ENCODE measurements around the genes POTEB, OR4M2 and NPAP1.

DNA sequence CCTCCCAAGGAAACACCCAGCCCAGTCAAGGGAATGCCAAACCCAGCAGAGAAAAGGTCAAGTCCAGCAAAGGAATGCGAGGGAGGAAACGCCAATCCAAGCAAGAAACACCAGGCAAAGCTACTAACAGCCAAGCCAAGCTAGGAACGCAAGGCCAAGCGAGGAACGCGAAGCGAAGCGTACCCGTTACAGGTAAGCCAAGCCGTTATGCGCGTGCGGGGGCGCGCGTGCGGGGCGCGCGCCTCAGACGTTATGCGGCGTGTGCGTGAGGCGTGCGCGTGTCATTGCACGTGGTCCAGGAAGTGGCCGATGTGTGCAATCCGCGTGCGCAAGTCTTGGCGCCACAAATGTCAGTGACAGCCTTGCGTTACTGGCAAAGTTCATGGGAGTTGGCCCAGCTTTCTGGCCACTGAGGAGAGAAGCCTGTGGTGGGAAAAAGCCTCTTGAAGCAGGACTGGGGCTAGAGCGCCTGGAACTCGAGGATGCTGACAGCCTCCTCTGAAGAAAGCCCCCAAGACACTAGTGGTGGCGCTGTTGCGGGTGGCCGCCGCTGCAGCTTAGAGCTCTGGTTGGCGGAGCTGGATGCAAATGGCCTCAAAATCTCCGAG, at the start of gene POTEB:
Gene POTEB, minus strand, starts transcription at position 243 of the 608 bp plus-strand sequence.
- RAMPAGE, long total RNA: no peak
- RRBS: no CpG with 5 or more reads among the region's 42 CpGs
PRO-cap:
- standard: no peak
- CoPRO, capped RNA only, 2 experiments: no peak in any of the 2 experiments
- CoPRO, capped and uncapped RNA, 2 experiments: no peak in any of the 2 experiments
- CoPRO, uncapped RNA only, 2 experiments: no peak in any of the 2 experiments
CAGE:
- cytosol, long polyA plus RNA: no peak
- long polyA plus RNA: no peak
- nucleolus, long total RNA: no peak
- nucleus, long polyA plus RNA: no peak

GRCh38 chr15:22080175-22080775, at the start of gene OR4M2:
Gene OR4M2, plus strand, starts transcription at chr15:22080527.
- RAMPAGE, long total RNA: no peak
- RRBS: no CpG with 5 or more reads among the region's 2 CpGs
PRO-cap:
- standard: no peak
- CoPRO, capped RNA only, 2 experiments: no peak in any of the 2 experiments
- CoPRO, capped and uncapped RNA, 2 experiments: no peak in any of the 2 experiments
- CoPRO, uncapped RNA only, 2 experiments: no peak in any of the 2 experiments
CAGE:
- cytosol, long polyA plus RNA: no peak
- long polyA plus RNA: no peak
- nucleolus, long total RNA: no peak
- nucleus, long polyA plus RNA: no peak

DNA sequence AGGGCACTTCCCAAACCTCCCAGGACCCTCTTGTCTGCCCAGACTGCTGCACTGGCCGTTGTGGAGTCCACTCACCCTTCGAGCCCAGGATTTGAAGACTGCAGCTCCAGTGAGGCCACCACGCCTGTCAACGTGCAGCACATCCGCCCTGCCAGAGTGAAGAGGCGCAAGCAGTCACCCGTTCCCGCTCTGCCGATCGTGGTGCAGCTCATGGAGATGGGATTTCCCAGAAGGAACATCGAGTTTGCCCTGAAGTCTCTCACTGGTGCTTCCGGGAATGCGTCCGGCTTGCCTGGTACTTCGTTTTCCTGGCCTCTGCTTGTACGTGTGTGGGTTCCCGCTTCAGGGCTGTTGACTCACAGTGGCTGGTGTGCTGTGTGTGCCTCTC, 114.2 kb downstream of the GOLGA6L22 start:
- RAMPAGE, long total RNA: no peak
- RRBS: no CpG with 5 or more reads among the region's 17 CpGs
PRO-cap:
- standard: no peak
- CoPRO, capped RNA only, 2 experiments: no peak in any of the 2 experiments
- CoPRO, capped and uncapped RNA, 2 experiments: no peak in any of the 2 experiments
- CoPRO, uncapped RNA only, 2 experiments: no peak in any of the 2 experiments
CAGE:
- cytosol, long polyA plus RNA: no peak
- long polyA plus RNA: no peak
- nucleolus, long total RNA: no peak
- nucleus, long polyA plus RNA: no peak

DNA sequence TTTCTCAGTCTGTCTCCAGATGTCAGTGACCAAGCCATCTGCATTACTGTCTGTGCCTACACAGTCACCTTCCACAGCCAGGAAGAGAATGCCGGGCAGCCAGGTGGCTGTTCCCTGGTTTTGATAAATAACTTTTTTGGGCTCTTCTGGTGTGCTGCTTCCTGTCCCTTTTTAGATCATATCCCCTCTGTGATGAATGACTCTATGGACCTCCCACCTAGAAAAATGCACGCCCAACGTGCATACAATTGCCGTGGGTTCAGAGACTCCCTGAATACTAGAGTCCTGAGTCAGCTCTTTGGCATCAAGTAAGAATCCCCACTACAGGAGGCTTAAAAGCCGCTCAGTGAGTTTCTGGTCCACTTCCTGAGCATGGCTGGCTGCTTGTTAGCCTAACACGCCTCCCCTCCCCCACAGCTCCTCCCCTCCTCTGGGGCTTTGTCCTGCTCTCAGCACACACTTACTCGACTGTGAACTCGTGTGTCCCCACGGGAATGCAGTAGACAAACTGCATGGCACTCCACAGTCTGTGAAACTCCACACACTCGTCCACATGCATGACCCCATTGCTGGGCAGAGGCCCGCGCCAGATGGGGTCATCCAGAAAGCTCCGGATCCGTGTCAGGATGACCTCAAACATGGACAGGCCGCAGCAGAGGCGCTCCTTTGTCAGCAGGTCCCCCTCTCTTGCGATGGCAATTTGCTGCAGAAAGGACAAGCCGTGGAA, 34.7 kb downstream of the NIPA2 start:
- RAMPAGE, long total RNA: no peak
- RRBS: no CpG with 5 or more reads among the region's 18 CpGs
PRO-cap:
- standard: no peak
- CoPRO, capped RNA only, 2 experiments: no peak in any of the 2 experiments
- CoPRO, capped and uncapped RNA, 2 experiments: no peak in any of the 2 experiments
- CoPRO, uncapped RNA only, 2 experiments: no peak in any of the 2 experiments
CAGE:
- cytosol, long polyA plus RNA: no peak
- long polyA plus RNA: no peak
- nucleolus, long total RNA: no peak
- nucleus, long polyA plus RNA: no peak

- RAMPAGE, long total RNA: no peak
- RRBS: no CpG with 5 or more reads among the region's 25 CpGs
PRO-cap:
- standard: no peak
- CoPRO, capped RNA only, 2 experiments: no peak in any of the 2 experiments
- CoPRO, capped and uncapped RNA, 2 experiments: no peak in any of the 2 experiments
- CoPRO, uncapped RNA only, 2 experiments: no peak in any of the 2 experiments
CAGE:
- cytosol, long polyA plus RNA: no peak
- long polyA plus RNA: no peak
- nucleolus, long total RNA: no peak
- nucleus, long polyA plus RNA: no peak
These were observed 54.4 kb downstream of the CYFIP1 start for GRCh38 chr15:22925632-22926298.

GRCh38 chr15:23397830-23398257, 43.3 kb downstream of the GOLGA8S start:
- RAMPAGE, long total RNA: no peak
- RRBS: no CpG with 5 or more reads among the region's 8 CpGs
PRO-cap:
- standard: no peak
- CoPRO, capped RNA only, 2 experiments: no peak in any of the 2 experiments
- CoPRO, capped and uncapped RNA, 2 experiments: no peak in any of the 2 experiments
- CoPRO, uncapped RNA only, 2 experiments: no peak in any of the 2 experiments
CAGE:
- cytosol, long polyA plus RNA: no peak
- long polyA plus RNA: no peak
- nucleolus, long total RNA: no peak
- nucleus, long polyA plus RNA: no peak

- RAMPAGE, long total RNA: no peak
- RRBS: no CpG with 5 or more reads among the region's 21 CpGs
PRO-cap:
- standard: no peak
- CoPRO, capped RNA only, 2 experiments: no peak in any of the 2 experiments
- CoPRO, capped and uncapped RNA, 2 experiments: no peak in any of the 2 experiments
- CoPRO, uncapped RNA only, 2 experiments: no peak in any of the 2 experiments
CAGE:
- cytosol, long polyA plus RNA: no peak
- long polyA plus RNA: no peak
- nucleolus, long total RNA: no peak
- nucleus, long polyA plus RNA: no peak
These were observed 110.5 kb upstream of the NDN start for GRCh38 chr15:23797375-23798186.

- RAMPAGE, long total RNA: no peak
- RRBS: no CpG with 5 or more reads among the region's 13 CpGs
PRO-cap:
- standard: no peak
- CoPRO, capped RNA only, 2 experiments: no peak in any of the 2 experiments
- CoPRO, capped and uncapped RNA, 2 experiments: no peak in any of the 2 experiments
- CoPRO, uncapped RNA only, 2 experiments: no peak in any of the 2 experiments
CAGE:
- cytosol, long polyA plus RNA: no peak
- long polyA plus RNA: no peak
- nucleolus, long total RNA: no peak
- nucleus, long polyA plus RNA: no peak
These were observed 169.8 kb upstream of the NDN start for GRCh38 chr15:23856898-23857398.

DNA sequence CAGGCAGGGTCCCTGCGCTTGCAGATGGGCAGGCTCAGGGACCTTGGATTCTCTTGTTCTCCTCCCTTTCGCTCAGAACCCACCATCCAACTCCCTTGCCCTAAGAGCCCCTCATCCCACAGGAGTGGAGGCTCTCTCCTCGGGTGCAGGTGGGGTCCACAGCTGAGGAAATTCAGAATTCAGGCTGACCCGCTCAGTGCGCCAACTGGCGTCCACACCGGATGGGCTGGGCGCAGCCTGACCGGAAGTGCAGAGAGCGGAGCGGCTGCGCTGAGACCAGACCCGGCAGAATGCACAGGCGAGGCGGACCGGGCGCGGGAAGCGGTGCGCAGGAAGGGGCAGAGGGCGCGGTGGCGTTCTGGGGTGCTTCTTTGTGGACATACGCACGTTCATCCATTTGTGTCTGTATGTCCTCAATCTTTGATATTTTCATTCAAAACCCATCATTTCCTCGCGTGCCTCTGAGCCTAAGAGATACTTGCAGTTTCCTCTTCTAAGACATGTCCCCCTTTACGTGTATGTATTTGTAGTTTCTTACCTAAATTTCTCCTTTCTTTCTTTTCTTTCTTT, 210.5 kb upstream of the NDN start:
- RAMPAGE, long total RNA: no peak
- RRBS: no CpG with 5 or more reads among the region's 28 CpGs
PRO-cap:
- standard: no peak
- CoPRO, capped RNA only, 2 experiments: no peak in any of the 2 experiments
- CoPRO, capped and uncapped RNA, 2 experiments: no peak in any of the 2 experiments
- CoPRO, uncapped RNA only, 2 experiments: no peak in any of the 2 experiments
CAGE:
- cytosol, long polyA plus RNA: no peak
- long polyA plus RNA: no peak
- nucleolus, long total RNA: no peak
- nucleus, long polyA plus RNA: no peak

DNA sequence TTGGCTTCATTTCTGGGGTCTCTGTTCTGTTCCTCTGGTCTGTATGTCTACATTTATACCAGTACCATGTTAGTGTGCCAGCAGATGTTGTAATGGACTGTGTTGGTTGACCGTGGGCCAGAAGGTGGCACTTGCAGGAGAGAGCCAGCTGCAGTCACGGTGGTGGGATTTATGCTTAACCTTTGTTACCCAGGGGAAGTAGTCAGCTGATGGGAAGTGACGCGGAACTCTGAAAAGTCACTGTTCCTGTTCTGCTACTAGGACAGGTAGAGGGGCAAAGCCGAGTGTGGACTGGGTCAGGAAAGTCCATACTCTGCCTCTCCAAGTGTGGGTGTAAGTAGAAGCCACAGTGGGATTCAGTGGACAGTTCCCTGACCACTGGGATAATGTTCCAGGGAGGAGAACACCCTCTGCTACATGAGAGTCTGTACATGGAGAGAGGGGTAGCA, 420.5 kb upstream of the NDN start:
- RAMPAGE, long total RNA: no peak
- RRBS: no CpG with 5 or more reads among the region's 5 CpGs
PRO-cap:
- standard: no peak
- CoPRO, capped RNA only, 2 experiments: no peak in any of the 2 experiments
- CoPRO, capped and uncapped RNA, 2 experiments: no peak in any of the 2 experiments
- CoPRO, uncapped RNA only, 2 experiments: no peak in any of the 2 experiments
CAGE:
- cytosol, long polyA plus RNA: no peak
- long polyA plus RNA: no peak
- nucleolus, long total RNA: no peak
- nucleus, long polyA plus RNA: no peak

DNA sequence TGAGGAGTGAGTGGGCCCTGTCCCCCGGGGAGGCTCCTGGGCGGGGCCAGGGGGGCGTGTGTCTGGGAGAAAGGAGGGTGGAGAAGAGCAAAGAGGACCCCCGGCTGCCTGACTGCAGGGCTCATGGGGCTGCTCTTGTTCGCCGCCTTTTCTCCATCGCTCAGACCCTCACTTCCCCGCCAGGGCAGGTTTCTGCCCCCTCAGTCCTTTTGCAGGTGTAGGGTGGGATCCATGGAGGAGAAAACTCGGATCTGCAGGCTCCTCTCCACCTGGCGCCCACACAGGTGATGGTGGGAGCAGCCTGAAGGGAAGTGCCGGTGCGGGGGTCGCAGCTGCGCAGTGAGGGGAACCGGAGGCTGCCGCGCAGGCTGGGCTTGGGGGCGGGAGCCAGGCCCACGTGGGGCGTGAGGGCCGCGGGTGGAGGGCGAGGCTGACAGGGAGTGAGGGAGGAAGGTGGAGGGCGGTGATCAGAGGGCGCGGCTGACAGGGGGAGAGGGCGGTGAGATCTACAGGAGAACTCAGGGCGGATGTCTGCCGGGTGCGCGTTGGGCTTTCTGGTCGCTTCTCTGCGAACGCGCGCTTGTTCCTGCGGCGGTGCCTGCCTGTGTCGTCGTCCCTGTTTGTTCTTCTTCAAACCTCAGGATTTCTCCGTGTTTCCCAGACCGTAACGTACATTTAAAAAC, 198.2 kb upstream of the NPAP1 start:
- RAMPAGE, long total RNA: no peak
- RRBS: 7% methylated on average over 3 of the region's 43 CpGs
PRO-cap:
- standard: no peak
- CoPRO, capped RNA only, 2 experiments: no peak in any of the 2 experiments
- CoPRO, capped and uncapped RNA, 2 experiments: no peak in any of the 2 experiments
- CoPRO, uncapped RNA only, 2 experiments: no peak in any of the 2 experiments
CAGE:
- cytosol, long polyA plus RNA: no peak
- long polyA plus RNA: no peak
- nucleolus, long total RNA: no peak
- nucleus, long polyA plus RNA: no peak

- RAMPAGE, long total RNA: no peak
- RRBS: 5% methylated on average over 19 of the region's 57 CpGs
PRO-cap:
- standard: no peak
- CoPRO, capped RNA only, 2 experiments: no peak in any of the 2 experiments
- CoPRO, capped and uncapped RNA, 2 experiments: no peak in any of the 2 experiments
- CoPRO, uncapped RNA only, 2 experiments: no peak in any of the 2 experiments
CAGE:
- cytosol, long polyA plus RNA: no peak
- long polyA plus RNA: no peak
- nucleolus, long total RNA: no peak
- nucleus, long polyA plus RNA: no peak
These were observed at the start of gene NPAP1 for GRCh38 chr15:24675518-24676215. Gene NPAP1, plus strand, starts transcription at chr15:24675775.

GRCh38 chr15:25099254-25099726, 144.5 kb downstream of the SNRPN start:
- RAMPAGE, long total RNA: no peak
- RRBS: no CpG with 5 or more reads among the region's 4 CpGs
PRO-cap:
- standard: no peak
- CoPRO, capped RNA only, 2 experiments: no peak in any of the 2 experiments
- CoPRO, capped and uncapped RNA, 2 experiments: no peak in any of the 2 experiments
- CoPRO, uncapped RNA only, 2 experiments: no peak in any of the 2 experiments
CAGE:
- cytosol, long polyA plus RNA: no peak
- long polyA plus RNA: no peak
- nucleolus, long total RNA: no peak
- nucleus, long polyA plus RNA: no peak

GRCh38 chr15:25503208-25503636, 64.4 kb upstream of the UBE3A start:
- RAMPAGE, long total RNA: no peak
- RRBS: no CpG with 5 or more reads among the region's 14 CpGs
PRO-cap:
- standard: no peak
- CoPRO, capped RNA only, 2 experiments: no peak in any of the 2 experiments
- CoPRO, capped and uncapped RNA, 2 experiments: no peak in any of the 2 experiments
- CoPRO, uncapped RNA only, 2 experiments: no peak in any of the 2 experiments
CAGE:
- cytosol, long polyA plus RNA: no peak
- long polyA plus RNA: no peak
- nucleolus, long total RNA: no peak
- nucleus, long polyA plus RNA: no peak

DNA sequence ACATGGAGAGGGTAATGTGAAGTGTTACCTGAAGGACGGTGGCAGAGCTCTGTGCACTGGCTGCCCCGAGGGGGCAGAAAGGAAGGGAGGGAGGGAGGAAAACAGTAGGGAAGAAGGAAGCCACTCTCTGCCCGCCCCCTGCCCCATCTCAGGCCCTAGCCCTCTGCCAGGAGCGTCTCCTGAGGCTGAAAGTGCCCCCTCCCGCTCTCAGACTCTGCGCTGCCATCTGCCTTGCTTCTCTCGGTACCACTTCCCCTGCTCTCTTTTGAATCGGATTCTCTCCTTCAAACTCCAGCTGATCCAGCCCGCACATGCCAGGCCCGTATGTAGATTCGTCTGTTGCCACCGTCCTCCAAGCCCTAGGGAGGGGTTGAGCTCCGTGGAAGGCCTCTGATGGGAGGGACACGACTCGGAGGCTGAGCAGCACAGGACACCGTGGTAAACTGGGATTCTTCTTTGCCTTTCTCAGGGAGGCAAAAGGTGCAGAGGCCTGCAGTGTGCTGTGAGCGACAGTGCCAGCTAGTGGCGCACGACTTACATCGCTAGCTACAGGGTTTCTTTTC, 70.6 kb upstream of the ATP10A start:
- RAMPAGE, long total RNA: no peak
- RRBS: no CpG with 5 or more reads among the region's 20 CpGs
PRO-cap:
- standard: no peak
- CoPRO, capped RNA only, 2 experiments: no peak in any of the 2 experiments
- CoPRO, capped and uncapped RNA, 2 experiments: no peak in any of the 2 experiments
- CoPRO, uncapped RNA only, 2 experiments: no peak in any of the 2 experiments
CAGE:
- cytosol, long polyA plus RNA: no peak
- long polyA plus RNA: no peak
- nucleolus, long total RNA: no peak
- nucleus, long polyA plus RNA: no peak

DNA sequence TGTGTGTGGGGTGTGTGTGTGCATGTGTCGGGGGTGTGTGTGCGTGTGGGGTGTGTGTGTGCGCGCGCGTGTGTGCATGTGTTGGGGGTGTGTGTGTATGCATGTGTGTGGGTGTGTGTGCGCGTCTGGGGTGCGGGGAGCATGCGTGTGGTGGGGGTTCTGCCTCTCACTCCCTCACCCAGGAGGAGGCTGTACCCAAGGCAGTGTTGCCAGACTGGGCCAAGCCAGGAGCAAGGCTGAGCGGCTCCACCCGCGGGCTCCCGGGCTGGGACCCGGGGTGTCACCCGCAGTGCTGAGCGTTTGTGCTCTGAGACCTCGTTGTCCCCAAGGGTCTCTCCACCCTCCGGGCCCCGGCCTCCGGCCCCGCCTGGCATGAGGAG, 7.1 kb upstream of the OCA2 start:
- RAMPAGE, long total RNA: no peak
- RRBS: 89% methylated on average over 7 of the region's 22 CpGs
PRO-cap:
- standard: no peak
- CoPRO, capped RNA only, 2 experiments: no peak in any of the 2 experiments
- CoPRO, capped and uncapped RNA, 2 experiments: no peak in any of the 2 experiments
- CoPRO, uncapped RNA only, 2 experiments: no peak in any of the 2 experiments
CAGE:
- cytosol, long polyA plus RNA: no peak
- long polyA plus RNA: no peak
- nucleolus, long total RNA: no peak
- nucleus, long polyA plus RNA: no peak

DNA sequence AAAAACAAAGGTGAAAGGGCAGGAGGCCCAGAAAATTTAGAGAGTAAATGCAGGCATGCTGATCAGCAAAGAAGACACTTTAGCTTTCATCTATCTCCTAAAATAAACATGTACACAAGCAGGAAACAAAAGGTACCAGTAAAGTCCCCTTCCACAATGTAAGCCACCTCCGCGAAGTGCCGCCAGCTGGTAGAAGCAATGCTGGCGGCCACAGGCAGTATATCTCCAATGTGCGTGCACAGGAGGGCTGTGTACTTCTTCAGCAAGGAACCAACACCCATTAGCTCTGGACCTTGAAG, 75.4 kb downstream of the HERC2 start:
- RAMPAGE, long total RNA: no peak
- RRBS: no CpG with 5 or more reads among the region's 5 CpGs
PRO-cap:
- standard: no peak
- CoPRO, capped RNA only, 2 experiments: no peak in any of the 2 experiments
- CoPRO, capped and uncapped RNA, 2 experiments: no peak in any of the 2 experiments
- CoPRO, uncapped RNA only, 2 experiments: no peak in any of the 2 experiments
CAGE:
- cytosol, long polyA plus RNA: no peak
- long polyA plus RNA: no peak
- nucleolus, long total RNA: no peak
- nucleus, long polyA plus RNA: no peak

DNA sequence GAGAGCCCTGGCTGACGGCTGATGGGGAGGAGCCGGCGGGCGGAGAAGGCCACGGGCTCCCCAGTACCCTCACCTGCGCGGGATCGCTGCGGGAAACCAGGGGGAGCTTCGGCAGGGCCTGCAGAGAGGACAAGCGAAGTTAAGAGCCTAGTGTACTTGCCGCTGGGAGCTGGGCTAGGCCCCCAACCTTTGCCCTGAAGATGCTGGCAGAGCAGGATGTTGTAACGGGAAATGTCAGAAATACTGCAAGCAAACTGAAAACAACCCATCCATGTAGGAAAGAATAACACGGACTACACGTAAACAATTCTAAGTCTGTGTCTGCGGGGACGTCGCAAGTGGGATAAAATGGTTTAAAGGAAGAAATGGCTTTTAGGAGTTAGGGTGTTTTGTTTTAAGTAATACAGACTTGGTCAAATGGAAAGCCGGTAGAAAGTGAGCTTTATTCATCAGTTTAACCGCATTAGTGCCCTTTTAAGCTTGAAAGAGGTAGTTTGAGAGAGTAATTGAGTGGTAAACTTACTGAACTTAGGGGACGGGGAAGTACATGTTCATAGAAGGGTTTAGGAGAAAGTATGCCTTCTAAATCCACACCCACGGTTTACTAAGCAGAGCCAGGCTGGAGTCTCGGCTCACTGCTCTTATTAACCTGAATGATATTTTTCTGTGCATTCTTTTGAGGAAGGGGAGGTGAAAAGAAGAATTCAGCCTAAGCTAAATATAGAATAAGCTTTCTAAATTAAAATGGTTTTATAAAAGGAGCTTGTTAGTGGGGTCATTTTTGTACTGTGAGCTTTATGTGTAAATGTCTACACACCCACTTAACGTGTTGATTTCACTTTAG, 26.3 kb upstream of the GOLGA8M start:
- RAMPAGE, long total RNA: no peak
- RRBS: no CpG with 5 or more reads among the region's 24 CpGs
PRO-cap:
- standard: no peak
- CoPRO, capped RNA only, 2 experiments: no peak in any of the 2 experiments
- CoPRO, capped and uncapped RNA, 2 experiments: no peak in any of the 2 experiments
- CoPRO, uncapped RNA only, 2 experiments: no peak in any of the 2 experiments
CAGE:
- cytosol, long polyA plus RNA: no peak
- long polyA plus RNA: no peak
- nucleolus, long total RNA: no peak
- nucleus, long polyA plus RNA: no peak

- RAMPAGE, long total RNA: no peak
- RRBS: no CpG with 5 or more reads among the region's 51 CpGs
PRO-cap:
- standard: no peak
- CoPRO, capped RNA only, 2 experiments: no peak in any of the 2 experiments
- CoPRO, capped and uncapped RNA, 2 experiments: no peak in any of the 2 experiments
- CoPRO, uncapped RNA only, 2 experiments: no peak in any of the 2 experiments
CAGE:
- cytosol, long polyA plus RNA: no peak
- long polyA plus RNA: no peak
- nucleolus, long total RNA: no peak
- nucleus, long polyA plus RNA: no peak
These were observed 59.8 kb downstream of the GOLGA6L7 start for GRCh38 chr15:28788593-28789151.